GM06990 (cell line): ENCODE data around the genes COL5A2, ASDURF and ANKAR.

DNA sequence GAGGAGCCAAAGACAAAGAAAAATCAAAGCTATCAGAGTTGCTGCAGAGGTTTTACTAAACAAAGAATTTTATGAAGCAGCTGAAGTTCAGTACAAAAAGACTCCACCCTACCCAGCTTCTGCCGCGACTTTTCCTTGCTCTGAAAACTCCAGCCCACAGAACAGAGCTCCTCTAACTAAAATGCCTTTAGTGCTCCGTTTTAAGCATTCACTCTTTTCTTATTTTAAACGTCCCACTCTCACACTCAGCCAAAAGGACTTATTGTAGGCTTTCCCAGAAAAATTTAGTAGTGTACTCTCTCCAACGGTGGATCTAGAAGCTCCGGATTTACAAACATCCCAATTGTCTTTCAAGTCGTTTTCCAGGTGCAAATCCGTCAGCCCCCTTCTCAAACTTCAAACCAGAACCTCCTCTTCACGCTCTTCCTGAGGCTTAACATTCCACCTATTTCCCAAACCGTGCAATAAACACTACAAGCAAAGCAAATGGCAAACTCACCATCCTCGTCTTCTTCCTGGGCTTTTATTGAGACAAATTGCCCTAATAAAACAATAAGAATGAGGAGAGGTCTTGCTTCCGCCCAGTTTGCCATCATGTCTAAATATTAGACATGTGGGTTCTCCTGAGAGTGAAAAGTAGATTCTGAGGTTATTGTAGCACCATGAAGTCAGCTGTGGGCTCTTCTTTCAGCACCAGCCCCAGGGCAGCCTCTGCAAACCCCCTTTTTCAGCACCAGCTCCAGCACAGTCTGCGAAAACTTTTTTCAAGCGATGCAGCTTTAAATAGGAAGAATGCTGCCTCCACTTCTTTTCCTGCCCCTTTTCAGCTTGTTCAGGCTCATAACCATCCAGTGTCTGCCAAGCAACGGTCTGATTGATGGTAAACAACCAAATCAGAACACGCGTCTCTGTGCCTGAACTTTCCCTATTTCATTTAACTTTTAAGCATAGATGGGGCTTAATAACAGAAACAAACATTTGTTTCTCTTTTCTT, at the start of gene COL5A2:
COL5A2 (minus strand) TSS at position 753 of the 994 bp plus-strand sequence.
- RRBS, result no CpG with 5 or more reads among the region's 17 CpGs

- RRBS, result no CpG with 5 or more reads among the region's 7 CpGs
These were observed 59.5 kb downstream of the WDR75 start for GRCh38 chr2:189500579-189501352.

DNA sequence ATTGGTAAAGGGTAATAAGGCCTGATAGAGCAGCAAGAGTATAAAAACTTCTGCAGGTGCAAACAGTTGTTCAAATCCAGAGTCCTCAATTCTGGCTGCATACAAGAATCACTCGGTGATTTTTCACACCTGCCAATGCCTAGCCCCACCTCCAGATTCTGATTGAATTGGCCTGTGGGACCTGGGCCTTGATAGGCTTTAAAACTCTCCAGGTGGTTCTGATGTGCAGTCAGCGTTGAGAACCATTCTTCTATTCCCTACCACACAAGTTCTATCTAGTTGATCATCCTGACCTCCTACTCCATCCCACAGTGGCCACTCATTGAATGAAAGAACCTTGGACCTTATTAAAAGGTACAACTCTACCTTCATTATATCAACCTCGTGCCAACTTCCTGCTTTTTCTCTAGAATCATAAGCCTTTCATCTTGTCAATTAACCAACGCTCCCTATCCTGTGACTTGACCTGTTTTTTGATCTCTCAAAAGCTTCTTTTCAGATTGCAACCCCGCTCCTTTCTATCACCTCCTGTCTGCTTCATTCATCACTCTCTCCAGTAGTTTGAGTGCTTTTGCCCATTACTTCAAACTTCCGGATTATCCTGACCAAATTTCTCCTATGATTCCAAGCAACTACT, 55.9 kb downstream of the SLC40A1 start:
- RRBS, result no CpG with 5 or more reads among the region's 6 CpGs

GRCh38 chr2:189526760-189527751, 53.5 kb downstream of the SLC40A1 start:
- RRBS, result no CpG with 5 or more reads among the region's 16 CpGs

DNA sequence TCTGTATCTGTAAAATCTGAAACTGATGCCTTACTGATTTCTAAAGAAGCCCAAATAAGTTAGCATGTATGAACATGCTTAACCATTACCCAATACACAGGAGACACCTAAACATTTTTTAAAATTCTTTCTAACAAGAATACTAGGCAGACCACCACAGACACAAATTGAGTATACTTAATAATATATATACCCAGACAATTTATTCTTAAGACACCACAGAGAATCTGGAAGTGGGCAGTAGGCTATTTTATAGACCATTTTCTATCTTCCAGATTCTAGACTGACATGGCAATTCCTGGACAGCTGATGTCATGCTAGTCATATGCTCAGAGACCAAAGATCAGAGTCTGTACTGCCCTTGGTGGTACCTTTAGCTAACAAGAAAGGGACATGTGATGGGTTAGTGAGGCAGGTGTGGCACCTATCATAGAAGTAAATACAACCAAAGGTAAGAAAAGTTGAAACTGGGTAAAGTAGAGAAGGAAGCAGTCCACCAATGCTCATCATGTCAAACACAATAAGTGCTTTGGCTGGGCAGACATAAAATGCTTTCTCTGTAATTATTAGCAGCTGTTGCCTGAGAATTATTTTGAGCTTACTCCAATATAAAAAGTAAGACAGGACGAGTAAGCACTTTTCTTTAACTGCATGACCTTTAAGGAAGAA, 47.3 kb downstream of the SLC40A1 start:
- RRBS, result no CpG with 5 or more reads among the region's 1 CpG

DNA sequence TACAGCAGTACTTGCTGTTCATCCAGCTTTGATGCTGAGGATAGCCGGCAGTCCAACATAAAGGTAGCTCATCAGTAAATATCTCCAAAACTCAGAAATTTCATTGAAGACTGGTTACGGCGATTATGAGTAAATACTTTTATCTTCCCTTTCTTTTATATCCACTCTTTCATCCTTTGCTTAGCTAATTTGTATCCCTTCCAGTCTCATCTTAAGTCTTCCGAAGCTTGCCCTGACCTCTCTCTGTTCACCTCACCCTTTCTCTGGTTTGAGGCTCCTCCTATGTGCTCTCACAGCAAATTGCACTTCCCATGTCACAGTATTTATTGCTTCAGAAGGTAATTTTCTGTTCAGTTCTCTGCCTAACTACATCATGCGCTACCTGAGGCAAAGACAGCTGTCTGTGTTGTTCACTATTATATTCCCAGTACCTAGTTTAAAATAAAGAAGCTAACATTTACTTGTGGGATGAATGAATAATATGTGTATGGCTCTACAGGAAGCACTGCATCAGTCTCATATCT, 32.1 kb upstream of the ASDURF start:
- RRBS, result no CpG with 5 or more reads among the region's 5 CpGs

DNA sequence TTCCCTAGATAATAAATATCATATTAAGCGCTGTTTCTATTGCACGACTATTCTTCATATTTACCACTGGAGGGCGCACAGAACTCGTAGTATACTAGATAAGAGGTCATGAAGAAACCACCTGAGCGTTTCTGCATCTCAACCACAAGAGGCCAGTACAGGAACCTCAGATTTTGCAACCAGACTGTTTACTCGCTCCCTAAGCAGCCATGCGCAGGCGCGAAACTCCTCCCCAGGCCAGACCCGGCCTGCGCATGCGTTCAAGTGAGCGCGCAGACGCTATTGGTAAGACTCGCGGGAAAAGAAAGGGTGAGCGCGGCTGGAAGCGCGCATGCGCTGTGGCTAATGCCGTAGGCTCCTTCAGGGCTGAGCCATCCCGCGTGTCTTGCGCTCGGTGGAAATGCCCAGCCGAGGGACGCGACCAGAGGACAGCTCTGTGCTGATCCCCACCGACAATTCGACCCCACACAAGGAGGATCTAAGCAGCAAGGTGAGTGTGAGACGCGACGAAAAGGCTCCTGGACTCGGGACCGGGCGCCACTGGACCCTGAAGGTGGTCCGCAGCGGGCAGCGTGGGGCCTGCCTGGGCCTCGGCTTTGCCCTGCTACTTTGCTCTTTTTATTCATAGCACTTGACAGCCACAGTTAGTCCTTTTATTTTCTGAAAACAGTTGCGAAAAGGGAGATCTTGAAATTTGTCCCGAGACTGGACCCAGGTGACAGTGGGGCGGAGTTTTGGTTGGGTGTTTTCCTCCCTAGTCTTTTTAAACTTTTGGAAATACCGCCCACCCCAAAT, at the start of gene ASDURF:
ASDURF (plus strand) TSS at position 339 of the 795 bp plus-strand sequence.
- RRBS, result no CpG with 5 or more reads among the region's 46 CpGs

GRCh38 chr2:189673916-189675337, at the start of gene ANKAR:
ANKAR (plus strand) TSS chr2:189674670.
- RRBS, result 5% methylated on average over 25 of the region's 72 CpGs

DNA sequence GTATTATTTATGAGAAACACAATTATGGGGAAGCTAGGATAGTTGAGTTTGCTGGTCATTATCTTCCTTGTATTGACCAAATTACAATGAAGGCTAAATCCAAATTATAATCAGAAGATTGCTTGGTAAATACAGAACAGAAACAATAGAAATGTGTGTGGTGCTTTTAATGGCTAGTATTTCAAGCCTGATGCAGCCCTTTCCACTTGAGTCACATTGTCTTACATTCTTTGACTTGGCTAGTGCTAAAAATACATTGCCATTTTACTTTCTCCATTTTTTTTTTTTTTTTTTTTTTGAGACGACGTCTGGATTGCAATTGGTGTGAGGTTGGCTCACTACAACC, 2.9 kb upstream of the OSGEPL1 start:
- RRBS, result no CpG with 5 or more reads among the region's 2 CpGs

DNA sequence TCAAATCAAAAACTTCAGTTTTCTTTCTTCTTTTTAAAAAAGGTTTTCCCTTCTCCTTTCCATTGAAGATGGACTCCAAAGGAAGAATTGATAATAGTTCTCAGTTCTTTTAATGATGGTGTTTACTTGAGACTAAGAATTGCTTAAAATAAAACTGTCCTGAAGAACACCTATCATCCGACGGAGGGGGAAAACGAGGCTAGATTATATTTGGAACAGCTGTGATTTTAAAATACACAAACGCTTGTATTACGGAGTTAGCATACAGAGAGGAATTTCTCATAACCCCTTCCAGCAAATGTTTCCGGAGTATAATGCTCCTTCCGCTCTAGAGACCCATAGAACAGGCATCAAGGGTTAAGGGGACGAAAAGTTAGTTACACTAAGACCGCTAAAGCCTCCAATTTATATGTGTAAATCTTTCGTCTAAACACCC, 888 bp downstream of the ORMDL1 start:
- RRBS, result no CpG with 5 or more reads among the region's 10 CpGs

DNA sequence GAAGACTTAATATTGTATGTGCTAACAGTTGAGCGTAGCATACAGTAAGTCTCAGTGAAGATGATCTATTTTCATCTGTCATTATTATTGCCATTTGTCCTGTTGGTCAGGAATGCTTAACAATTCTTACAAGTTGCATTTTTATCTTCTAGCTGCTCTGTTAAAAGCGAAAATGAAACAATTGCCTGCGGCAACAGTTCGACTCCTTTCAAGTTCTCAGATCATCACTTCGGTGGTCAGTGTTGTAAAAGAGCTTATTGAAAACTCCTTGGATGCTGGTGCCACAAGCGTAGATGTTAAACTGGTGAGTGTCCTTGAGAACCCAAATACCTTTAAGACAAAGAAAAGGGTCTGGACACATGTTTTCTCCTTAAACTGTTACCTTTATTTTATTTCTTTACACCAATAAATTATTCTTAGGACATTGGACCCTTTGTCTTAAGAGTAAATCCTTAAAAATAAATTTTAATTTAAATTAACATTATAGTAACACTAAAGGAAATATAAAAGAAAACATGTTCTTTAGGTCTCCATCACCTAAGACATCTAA, 7.5 kb downstream of the PMS1 start:
- RRBS, result no CpG with 5 or more reads among the region's 6 CpGs

- RRBS, result no CpG with 5 or more reads among the region's 5 CpGs
These were observed 2.7 kb downstream of the C2orf88 start for GRCh38 chr2:190183231-190183968.

DNA sequence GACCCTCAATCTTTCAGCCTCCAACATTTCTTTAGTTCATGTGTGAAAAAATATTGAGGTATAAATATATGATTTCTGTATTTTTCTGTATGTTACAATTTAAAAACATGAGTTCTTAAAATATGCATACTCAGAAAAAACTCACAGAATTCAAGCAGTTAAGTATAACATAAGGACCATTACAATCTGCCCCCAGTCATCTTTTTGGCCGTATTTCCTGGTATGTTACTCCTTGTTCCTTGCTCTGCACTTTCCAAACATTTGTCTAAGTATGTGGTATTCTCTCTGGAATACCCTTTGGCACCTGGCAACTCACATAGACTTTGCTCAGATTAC, 54.7 kb downstream of the C2orf88 start:
- RRBS, result no CpG with 5 or more reads among the region's 1 CpG

- RRBS, result no CpG with 5 or more reads among the region's 7 CpGs
These were observed 62.9 kb downstream of the NEMP2 start for GRCh38 chr2:190471553-190472051.

GRCh38 chr2:190477771-190478618, 56.5 kb downstream of the NEMP2 start:
- RRBS, result no CpG with 5 or more reads among the region's 7 CpGs

DNA sequence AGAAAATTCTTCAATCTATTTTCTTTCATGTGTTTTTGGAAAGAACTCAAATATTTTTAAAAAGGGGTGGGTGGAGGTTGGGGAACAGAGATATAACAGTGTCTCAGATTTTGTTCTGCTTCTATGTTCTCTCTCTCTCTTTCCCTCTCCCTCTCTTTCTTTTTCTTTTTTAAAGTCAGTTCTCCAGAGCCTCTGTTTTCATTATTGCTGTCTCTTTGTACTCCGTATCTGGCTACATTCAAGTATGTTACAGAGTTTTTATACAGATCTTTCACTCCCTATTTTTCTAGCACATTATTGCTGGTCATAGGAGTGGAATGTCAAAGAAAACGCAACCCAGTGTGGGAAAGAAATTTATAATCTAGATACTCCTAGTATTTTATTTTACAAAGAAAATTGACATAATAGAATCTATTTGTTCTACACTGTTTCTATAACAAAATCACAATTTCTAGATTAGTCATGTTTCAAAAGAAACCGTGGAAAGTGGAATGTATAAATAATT, 11.2 kb upstream of the NEMP2 start:
- RRBS, result no CpG with 5 or more reads among the region's 3 CpGs

DNA sequence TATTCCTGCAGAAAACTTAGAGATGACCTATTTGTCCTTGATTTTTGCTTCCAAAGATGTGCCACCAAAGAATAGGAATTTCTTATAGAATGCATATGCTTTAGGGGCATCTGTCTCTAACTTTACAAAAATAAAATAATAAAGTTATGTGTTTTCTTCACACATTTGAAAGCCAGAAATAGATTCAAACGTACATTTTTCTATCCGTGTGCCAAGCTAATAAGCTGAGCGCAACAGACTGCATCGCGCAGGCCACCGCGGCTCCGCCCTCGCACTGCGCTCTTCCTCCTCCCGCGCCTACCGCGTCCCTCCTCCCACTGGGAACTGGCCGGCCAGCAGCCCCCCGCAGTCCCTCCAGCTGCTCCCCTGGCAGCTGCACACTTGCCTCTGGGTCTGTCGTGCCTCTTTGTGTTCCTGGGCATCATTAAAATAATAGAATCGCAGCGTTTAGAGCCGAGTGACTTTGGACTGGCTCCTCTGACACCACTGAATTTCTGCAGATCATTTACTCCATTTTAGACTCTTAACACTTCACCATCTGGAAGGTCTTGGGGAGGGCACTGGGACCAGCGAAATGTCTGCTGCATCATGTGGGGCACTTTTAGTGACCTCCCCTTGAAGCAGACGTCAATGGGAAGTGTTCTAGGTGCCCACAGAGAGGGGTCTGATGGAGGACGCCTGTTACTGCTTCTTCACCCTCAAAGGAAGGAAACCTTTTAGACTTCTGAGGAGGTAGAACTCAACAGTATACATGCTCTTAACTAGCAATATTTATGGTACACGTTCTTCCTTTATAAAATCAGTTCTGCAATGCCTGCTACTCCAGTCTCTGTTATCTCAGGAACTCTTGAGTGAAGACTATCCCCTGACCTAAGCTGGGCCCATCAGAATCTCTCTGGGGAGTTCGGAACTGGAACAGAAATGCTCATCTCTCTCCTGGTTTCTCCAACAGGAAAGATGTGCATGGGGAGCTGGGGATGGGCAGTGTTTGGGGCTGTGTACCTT, 20.9 kb upstream of the NAB1 start:
- RRBS, result no CpG with 5 or more reads among the region's 25 CpGs

DNA sequence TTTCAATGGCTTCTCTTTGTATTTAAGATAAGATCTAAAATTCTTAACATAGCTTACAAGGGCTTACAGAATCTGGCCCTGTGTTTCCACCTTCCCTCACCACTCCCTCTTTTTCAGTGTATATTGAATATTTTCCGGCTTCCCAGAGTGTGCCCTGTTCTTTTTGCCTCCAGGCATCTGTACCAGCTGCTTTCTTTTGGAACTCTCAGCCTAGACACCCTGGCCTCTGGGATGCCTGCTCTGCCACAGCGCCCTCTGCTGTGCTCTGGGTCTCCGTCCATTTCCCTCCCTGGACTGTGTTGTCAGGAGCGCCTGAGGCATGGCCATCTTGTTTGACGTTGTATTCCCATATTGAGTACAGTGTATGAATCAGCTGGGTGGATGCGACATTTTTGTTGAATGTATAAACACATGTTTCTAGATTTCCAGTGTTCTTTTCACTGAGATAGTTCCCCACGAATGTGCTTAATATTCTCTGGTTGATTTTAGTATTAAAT, 31.4 kb downstream of the NAB1 start:
- RRBS, result no CpG with 5 or more reads among the region's 7 CpGs

DNA sequence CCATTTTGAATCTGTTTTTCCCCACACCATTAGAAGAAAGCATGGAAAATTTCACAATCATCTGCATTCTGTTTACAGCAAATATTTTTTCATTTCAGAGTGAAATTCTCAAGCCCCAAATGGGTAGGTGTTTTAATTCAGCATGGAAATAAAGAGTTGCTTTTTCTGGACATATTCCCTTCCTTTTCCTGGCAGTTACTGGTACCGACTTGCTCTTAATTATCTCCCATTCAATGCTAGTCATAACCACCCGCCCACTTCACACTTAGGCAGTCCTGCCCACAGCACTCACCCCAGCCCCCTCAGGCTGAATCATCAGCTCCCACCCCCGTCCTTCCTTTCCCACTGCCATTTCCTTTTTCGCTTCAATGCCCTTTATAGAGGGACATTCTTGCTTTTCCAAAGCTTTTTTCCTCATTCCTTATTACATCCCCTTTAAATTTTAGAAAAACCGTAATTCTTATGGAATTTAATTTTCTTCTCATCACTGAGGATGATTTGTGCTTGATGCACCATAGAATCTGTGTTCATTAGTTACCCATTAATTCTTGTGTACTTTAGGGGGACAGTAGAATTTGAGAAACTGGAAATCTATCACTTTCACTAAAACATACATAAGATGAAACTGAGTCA, 89.0 kb upstream of the GLS start:
- RRBS, result no CpG with 5 or more reads among the region's 5 CpGs

GRCh38 chr2:190846827-190847225, 33.8 kb upstream of the GLS start:
- RRBS, result no CpG with 5 or more reads among the region's 5 CpGs